AG10803 (cell line): ENCODE measurements around a stretch of chr7.

DNA sequence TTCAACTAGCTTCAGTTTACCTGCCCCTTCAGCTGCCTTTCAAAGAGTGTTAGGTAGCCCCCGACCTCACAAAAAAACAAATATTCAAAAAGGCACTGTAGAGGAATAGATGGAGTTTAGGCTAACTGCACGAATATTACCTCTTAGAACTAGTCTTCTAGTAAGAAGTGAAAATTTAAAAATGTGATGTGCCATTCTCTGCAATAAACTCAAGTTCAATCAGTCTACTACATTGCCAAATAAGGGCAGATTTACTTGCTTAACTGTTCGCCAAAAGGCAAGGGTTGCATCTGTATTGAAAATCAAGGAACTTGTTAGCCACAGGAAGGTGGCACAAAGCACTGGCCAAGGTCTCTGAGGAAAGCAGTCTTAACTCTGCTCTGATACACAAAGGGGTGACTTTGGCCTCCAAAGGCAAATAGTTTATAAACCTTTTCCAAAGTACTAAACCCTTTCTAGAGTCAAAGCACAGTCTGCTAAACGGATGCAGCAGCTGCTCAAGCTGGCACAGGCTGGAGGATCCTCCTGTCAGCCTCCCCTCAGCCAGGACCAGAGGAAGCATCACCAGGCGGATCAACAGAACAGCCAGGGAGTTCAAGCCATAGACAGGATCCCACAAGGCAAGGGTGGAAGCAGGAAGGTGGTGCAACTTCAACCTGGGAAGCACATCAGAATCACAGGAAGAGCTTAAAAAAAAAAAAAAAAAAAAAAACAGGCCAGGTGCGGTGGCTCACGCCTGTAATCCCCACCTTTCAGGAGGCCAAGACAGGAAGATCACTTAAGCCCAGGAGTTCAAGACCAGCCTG lies 68.3 kb downstream of the STK17A start:
- RRBS: no CpG with 5 or more reads among the region's 7 CpGs

GRCh38 chr7:43663095-43663664 lies 66.1 kb downstream of the COA1 start:
- RRBS: no CpG with 5 or more reads among the region's 6 CpGs

DNA sequence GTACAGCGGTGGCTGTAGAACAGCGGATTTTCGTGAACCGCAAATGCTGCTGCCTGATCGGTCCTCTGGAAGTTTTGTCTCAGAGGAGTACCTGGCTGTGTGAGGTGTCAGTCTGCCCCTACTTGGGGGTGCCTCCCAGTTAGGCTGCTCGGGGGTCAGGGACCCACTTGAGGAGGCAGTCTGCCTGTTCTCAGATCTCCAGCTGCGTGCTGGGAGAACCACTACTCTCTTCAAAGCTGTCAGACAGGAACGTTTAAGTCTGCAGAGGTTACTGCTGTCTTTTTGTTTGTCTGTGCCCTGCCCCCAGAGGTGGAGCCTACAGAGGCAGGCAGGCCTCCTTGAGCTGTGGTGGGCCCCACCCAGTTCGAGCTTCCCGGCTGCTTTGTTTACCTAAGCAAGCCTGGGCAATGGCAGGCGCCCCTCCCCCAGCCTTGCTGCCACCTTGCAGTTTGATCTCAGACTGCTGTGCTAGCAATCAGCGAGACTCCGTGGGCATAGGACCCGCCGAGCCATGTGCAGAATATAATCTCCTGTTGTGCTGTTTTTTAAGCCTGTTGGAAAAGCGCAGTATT lies 20.1 kb downstream of the BLVRA start:
- RRBS: no CpG with 5 or more reads among the region's 16 CpGs

DNA sequence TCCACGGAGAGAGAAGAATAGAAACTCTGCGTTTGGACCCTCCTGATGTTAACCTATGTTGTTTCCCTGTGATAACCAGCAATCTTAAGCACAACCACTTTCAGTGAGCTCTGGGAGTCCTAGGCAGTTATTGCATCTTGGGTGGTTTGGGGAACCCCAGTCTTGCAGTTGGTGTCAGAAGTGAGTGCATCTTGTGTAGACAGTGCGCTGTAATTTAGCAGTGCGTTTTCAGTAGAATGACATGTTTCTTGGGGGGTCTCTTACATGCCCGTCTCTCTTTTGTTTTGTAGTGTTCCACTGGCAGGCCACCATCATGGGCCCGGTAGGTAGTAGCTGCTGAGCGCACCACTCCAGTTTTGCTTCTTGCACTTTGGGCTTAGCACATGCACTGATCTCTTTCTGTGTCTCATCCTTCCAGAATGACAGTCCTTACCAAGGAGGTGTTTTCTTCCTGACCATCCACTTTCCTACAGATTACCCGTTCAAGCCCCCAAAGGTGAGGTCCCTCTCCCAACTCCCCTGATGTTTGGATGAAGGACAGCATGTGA lies 16.4 kb downstream of the UBE2D4 start:
- RRBS: no CpG with 5 or more reads among the region's 8 CpGs

GRCh38 chr7:43977387-43978075 lies 20.2 kb upstream of the SPDYE1 start:
- RRBS: no CpG with 5 or more reads among the region's 7 CpGs

DNA sequence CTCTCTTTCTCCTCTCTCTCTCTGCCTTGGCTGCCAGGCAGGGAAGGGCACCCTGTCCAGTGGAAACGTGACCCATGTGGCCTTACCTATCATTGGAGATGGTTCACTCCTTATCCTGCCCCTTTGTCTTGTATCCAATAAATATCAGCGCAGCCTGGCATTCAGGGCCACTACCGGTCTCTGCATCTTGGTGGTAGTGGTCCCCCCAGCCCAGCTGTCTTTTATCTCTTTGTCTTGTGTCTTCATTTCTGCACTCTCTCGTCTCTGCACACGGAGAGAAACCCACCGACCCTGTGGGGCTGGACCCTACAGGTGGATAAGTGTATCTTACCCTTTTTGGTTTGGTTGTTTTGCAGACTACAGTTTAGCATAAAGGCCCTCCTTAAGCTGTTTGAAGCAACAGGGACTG lies 23.0 kb downstream of the SPDYE1 start:
- RRBS: no CpG with 5 or more reads among the region's 6 CpGs

DNA sequence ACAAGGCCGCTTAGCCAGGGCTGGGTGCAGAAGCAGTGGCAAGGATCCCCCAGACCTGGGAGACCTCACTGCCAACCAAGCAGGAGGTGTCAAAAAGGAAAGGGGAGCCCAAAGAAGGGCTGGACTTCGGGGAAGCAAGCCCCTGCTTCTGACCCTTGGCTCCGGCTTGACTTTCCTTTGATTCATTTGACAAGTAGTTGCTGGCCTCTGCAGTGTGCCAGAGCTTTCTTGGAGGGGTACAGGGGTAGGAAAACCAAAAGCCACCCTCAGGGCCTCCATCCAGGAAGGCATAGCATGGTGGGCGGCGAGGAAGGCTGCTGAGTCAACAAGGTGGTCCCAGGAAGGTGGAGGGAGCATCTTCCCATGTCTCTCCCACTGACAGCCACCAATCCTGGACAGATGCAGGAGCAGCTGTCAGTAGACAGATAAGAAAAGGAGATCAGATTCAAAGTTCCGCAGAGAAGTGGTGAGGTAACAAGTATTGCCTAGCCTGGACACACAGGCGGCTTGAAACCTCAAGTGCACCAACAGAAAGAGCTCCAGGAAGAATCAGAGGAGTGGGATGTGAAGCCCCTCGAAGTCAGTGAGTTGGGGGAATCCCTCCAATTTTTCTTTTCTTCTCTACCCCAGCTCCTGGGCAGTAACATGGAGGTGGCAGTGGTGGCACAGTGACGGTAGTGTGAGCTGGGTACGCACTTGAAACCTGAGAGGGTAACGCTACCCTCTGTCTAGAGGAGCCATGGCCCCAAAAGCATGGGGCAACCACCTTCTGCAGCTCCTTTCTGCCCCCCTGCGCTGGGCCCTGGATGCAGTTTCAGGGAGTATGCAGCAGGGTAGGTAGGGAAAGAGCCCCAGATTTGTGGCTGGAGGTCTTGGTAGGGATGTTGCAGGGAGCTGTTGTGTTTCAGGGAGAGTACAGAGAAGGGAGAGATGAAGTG lies 2.3 kb upstream of the PGAM2 start:
- RRBS: no CpG with 5 or more reads among the region's 12 CpGs

DNA sequence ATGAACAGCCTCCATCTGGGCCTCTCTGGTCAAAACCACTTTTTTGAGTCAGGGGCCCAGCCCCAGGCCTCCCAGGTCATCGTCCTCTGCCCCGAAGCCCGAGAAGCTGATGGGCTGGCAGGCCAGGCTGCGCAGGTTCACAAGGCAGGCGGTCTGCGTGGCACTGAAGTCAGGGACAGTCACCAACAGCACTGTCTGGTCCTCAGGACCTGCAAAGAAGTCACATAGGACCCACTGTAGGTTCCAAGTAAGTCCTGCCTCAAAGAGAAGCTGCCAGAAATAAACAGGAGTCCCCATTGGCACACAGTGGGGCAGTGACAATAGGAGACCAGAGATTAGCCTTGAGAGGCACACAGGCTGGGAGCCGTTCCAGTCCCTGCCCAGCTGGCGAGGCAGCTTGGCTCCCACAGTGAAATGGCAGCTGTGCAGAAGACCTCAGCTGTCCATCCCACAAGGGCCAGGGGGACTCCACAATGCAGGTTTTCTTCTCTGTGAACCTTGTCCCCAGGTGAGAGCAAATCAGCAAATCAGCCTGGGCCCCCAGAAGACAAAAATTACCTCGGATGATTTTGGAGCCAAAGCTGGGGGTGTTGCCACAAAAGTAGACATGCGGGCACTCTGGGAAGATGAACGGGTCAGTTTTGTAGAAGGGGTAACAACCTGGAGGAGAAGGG lies 8.5 kb downstream of the POLD2 start:
- RRBS: no CpG with 5 or more reads among the region's 11 CpGs

- RRBS: no CpG with 5 or more reads among the region's 4 CpGs
Observed at GRCh38 chr7:44140965-44141164, 267 bp downstream of the MYL7 start.

DNA sequence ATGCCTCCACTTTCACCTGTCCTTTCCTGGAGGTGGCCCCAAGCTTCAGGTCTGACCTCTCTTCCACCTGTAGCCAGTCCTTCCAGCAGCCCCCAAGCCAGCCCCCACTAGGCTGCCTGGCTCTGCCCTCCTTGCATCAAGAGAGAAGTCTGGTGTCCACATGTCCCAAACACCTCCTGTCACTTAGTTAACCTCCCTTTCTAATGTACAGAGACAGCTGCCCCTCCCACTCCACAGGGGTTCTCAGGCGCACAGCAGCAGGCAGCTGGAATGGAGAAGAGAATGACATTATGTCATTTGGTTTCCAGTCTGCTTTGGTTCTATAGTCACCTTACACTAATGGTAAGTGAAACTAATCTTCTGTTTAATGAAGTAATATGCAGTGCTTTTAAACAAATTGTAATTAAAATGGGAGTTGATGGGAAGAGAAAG lies 22.9 kb downstream of the YKT6 start:
- RRBS: no CpG with 5 or more reads among the region's 1 CpG

- RRBS: no CpG with 5 or more reads among the region's 1 CpG
Observed at GRCh38 chr7:44384067-44384266, 58.6 kb upstream of the CAMK2B start.

- RRBS: no CpG with 5 or more reads among the region's 8 CpGs
Observed at GRCh38 chr7:44385324-44385868, 60.0 kb upstream of the CAMK2B start.

DNA sequence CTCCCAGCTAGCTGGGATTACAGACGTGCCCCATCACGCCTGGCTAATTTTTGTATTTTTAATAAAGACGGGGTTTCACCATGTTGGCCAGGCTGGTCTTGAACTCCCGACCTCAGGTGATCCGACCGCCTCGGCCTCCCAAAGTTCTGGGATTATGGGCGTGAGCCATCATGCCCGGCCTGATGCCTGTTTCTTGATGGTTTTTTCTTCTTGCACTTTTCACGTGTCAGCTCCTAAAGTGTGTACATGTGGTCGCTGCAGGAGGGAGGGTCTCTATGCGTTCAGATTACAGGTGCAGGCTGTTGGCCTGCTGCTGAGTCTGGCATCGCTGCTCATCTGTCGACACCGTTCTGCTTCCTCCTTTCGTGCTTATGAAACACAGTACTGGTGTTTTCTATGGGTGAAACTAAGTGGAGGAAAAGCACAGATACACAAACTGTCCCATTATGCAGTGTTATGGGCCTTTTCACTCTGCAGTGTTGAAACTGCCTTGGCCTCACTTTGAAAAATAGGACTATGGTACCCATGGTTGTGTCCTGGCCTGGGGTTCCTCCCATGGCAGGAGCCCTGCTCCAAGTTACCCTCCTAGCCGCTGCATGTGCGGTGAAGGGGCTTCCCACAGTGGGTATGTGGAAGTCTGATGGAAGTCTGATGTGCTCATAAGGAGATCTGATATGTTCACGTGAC lies 23.4 kb downstream of the OGDH start:
- RRBS: no CpG with 5 or more reads among the region's 19 CpGs

DNA sequence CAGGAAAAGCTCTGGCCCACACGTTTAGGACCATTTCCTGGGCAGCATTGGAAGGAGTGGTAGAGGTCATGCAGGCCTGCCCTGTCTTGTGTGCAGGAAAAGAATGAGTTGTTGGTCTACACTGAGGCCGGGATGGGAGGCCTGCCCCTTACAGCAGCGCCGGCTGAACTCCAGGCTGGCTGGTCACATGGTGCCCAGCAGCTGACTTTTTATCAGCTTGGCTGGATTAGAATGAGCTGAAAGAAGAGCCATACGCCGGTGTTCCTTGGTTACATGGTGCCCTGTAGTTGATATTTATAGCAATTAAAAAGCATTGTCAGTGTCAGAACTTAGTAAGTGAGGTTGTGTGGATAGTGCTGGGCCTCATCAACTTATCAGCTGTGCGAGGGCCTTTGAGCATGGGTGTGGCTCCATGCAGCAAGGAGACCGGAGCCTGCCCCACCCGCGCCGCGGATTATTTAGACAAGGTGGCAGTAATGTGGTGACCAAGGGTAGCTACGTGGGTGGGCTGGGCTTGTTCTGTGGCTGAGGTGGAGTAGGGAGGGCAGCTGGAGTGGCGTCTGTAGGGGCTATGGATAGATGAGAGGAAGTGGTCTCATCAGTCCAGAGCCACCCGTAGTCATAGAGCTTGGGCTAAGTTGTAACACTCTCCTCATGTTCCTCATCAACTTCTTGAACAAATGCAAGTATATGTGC lies 28.7 kb downstream of the OGDH start:
- RRBS: 89% methylated on average over 3 of the region's 15 CpGs

GRCh38 chr7:44759953-44760850 lies 11.6 kb downstream of the ZMIZ2 start:
- RRBS: no CpG with 5 or more reads among the region's 22 CpGs

DNA sequence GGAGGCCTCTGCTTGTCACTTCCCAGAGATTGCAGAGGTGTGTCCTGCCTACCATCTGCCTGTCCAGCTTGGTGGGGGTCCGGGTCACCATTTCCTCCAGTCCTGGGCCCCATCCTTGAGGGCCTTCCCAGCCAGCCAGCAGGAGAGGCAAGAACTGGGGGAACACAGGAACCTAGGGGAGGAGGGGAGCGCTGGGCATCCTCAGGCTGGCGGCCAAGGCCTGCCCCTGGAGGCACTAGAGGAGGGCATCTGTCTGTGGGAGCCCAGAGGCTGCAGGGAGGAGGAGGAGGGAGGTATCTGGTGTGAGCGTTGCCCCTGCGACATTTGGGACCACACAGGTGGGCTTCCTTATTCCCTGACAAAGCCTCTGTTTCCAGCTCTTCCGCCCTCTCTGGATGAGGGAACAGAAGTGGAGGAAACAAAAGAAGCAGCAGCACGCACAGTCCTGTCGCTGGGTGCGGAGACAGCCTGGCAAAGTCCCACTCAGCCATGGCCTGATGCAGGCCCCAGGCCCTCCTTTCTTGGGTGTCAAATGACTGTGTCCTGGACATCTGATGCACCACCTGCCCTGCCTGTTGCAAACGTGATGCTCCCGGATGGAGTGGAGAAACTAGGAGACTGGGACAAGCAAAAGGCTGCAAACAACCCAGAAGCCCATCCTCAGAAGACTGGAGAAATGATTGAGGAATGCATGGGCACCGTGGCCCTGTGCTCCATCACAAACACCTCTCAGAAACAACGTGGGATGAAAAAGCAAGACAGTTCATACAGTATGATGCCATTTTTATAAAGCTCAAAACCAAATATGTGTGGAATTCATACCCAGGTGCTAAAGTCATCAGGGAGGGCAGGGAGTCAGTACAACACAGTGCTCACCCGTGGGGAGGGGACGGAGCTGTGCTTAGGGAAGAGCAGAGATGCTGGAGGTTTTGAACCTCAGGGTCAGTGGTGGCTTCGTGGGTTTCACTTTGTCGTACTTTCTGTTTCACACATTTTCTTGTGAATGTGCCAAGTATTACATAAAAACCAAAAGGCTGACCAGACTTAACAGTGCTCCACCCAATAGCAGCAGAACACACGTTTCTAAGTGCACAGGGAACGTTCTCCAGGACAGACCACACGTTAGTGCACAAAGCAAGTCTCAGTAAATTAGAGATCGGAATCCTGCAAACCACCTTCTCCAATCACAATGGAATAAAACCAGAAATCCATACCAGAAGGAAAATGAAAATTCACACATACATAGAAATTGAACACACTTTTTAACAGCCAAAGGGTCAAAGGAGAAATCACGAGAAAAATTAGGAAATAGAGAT lies 20.9 kb downstream of the ZMIZ2 start:
- RRBS: no CpG with 5 or more reads among the region's 22 CpGs

GRCh38 chr7:44846285-44846925 lies 1.5 kb downstream of the H2AZ2 start:
- RRBS: no CpG with 5 or more reads among the region's 21 CpGs

DNA sequence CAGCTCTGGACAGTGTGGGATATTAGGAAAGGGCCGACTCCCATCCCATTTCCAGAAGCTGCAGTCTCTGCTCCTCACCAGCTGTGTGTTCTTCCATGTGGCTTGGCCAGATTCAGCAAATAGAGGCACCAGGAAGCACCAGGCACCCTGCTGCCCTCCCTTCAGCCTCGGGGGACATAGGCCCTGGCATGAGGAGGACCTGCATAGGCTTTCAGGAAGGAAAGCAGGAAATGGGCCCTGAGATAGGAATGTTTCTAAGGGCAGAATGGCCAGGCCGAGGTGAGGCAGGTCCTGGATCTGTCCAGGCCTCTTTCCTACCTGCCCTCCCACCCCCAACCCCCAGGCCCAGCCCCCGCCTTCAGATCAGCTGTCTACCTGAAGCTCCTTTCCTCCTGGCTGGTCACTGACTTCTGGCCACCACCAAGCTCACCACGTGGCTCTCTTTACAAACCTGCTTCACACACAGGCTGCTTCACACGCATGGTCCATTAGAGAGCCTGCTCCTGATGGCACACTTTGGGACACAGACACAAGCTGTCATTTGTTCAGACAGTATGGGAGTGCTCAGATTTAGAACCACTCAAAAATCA lies 27.6 kb upstream of the PURB start:
- RRBS: no CpG with 5 or more reads among the region's 6 CpGs

GRCh38 chr7:44975856-44976129 lies 3.0 kb downstream of the MYO1G start:
- RRBS: no CpG with 5 or more reads among the region's 2 CpGs

DNA sequence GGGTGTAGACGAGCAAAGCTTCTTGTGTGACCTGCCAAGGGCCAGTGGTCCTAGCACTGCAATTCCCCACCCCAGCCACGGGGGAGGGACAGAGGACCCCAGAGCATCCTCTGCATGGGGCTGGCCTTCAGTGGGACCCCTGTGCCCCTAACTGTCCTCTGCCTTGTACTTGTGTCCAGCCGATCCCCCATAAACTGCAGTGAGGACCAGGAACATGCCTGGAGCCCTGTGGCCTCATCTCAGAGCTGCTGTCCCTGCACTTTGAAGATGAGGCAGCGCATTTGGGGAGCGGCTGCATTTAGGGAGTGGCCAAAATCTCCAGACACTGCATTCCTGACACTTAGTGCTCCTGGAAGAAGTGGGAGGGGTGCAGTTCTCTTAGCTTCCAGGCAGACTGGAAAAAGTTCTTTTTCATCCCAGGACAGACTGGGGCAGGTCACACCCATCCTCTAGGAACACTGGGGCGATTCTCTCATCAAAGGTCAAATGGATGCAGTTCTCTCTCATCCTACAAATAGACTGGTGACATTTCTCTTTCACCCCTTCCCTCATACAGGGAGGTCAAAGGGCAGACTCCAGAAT lies 849 bp upstream of the MYO1G start:
- RRBS: no CpG with 5 or more reads among the region's 6 CpGs